Mucosa of descending colon (tissue), 1 donor: ENCODE data around the gene PRDM9.

- PRO-cap = no peak
Observed at GRCh38 chr5:14448533-14449109, 133.0 kb upstream of the OTULINL start.

- PRO-cap = no peak
Observed at GRCh38 chr5:14503876-14504699, 77.5 kb upstream of the OTULINL start.

DNA sequence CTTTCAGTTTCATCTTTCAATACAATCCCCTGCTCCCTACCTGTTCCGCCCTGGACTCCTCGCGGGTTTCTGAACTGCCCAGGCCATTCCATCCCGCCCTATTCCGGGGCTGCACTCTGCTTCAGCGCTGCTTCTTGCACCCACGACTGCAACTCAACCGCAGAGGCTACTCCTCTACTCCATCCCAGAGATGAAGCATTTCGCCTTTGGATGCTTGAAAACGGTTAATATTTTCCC is 761 bp upstream of the OTULIN start:
- PRO-cap = no peak

DNA sequence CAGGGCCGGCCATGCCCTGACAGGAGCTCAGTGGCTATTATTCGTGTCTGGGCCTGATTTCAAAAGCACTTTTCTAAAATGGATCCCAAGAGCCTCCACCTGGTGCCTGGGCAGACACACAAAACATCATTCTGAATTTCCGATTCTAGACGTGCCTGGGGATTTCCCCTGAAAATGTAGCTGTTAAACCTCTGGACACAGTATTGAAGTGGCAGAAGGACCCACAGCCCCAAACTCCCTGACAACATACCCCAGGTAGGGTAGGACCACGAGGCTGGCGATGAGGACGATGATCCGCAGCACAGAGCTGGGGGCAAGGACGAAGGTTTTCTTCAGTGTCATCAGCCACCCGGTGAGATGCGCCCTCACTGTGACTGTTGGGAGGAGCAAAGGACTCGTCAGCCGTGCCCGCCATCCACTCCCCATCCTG is 48.8 kb downstream of the OTULIN start:
- PRO-cap = no peak

- PRO-cap = no peak
Observed at GRCh38 chr5:14722000-14722589, 57.6 kb downstream of the OTULIN start.

- PRO-cap = unidirectional peak, minus-strand start at chr5:14895358
Observed at GRCh38 chr5:14895203-14895468, 23.6 kb upstream of the ANKH start.

- PRO-cap = no peak
Observed at GRCh38 chr5:14900731-14901171, 29.2 kb upstream of the ANKH start.

GRCh38 chr5:15265821-15266174 is 234.2 kb upstream of the FBXL7 start:
- PRO-cap = no peak

DNA sequence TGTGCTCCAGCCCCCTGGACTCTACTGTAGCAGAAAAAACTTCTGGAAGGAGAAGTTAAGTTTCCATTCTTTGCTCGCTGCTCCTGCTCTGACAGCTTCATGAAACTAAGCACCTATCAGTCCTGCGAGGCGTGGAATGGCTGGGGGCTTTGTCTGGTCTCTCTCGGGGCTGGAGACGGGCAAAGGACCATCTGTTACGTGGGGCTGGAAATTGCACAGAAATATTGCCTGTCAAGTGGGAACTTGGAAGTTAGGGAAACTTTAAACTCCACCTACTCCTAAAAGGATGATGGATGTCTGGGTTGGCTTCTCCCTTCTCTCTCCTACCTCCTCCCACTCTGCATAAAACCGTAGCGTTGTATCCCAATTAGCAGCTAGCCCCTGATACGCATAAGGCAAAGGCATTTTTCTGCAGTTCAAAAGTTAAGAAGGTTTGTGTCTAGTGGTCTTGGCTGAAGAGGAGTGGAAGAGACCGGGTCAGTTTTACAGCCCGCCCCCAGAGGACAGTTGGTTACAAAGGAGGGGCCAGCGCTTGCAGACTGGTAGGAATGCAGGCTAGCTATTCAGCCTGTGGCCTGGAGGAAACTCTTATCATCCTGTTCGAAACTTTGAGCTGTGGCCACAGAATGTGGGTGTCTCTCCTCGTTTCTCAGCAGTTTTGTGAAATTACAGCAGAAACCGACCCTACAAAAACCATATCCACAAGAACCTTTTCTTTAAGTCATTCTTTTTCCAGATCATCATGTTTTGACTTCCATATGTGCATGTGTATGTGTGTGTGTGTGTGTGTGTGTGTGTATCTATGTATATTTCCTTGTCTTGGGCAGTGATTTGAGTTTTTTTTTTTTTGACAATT is 1.3 kb downstream of the FBXL7 start:
- PRO-cap = no peak

GRCh38 chr5:16128968-16129411 is 50.6 kb downstream of the MARCHF11 start:
- PRO-cap = no peak

GRCh38 chr5:16900960-16901815 is 34.9 kb downstream of the MYO10 start:
- PRO-cap = no peak

GRCh38 chr5:17062548-17063573 is 126.8 kb upstream of the MYO10 start:
- PRO-cap = no peak

- PRO-cap = no peak
Observed at GRCh38 chr5:17151751-17152084, 65.7 kb upstream of the BASP1 start.

DNA sequence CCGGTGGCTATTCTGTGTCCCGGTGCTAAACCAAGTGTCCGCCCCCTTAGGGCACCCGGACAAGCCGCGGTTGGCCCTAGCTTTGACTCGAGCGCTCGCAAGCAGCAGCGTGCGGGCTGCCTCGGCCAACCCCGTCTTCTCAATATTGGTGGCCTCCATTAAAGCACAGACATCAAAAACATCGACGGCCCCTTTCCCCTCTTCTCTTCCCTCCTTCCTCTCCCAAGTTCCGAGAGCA is 1.1 kb upstream of the BASP1 start:
- PRO-cap = no peak

DNA sequence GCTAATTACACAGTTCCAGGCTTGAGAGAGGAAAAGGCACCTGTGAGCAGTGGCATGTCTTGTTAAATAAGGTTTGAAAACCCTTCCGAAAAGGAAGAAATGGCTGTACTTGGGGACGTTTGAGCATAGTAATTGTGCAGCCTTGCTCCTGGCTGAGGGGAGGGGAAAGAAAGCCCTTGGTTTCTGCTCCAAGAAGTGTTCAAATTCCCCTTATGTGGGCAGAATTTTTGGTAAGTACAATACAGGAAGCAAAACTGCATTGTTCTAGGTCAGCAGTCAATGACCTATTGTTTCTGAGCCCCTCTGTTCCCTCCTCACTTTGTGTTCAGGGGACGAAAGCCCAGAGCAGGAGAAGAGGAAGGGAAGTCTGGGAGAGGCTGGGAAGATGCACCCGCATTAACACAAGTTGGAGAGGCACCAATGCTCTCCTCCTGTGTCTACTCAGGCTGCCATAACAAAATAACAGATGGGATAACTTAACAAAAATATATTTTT is 11.9 kb downstream of the BASP1 start:
- PRO-cap = no peak

DNA sequence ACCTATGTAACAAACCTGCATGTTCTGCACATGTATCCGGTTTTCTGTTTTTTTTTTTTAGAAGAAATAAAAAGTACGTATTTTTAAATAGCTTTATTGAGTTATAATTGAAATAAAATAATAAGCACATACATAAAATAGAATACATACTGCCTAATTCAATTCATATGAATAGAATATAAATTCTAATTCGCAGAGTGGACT is 469.7 kb upstream of the H3Y1 start:
- PRO-cap = no peak

DNA sequence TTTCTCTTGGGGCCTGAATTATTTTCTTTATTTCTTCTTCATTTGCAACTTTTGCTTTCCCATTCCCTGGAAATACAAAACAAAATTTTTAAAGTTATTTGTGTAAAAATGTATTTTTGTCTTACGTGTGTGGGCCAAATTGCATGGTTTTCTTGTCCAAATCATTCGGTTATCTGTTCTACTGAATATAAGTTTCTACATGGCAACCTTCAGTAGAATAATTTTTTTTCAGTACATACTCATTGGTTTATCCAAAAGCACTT is 672.6 kb upstream of the H3Y1 start:
- PRO-cap = no peak

DNA sequence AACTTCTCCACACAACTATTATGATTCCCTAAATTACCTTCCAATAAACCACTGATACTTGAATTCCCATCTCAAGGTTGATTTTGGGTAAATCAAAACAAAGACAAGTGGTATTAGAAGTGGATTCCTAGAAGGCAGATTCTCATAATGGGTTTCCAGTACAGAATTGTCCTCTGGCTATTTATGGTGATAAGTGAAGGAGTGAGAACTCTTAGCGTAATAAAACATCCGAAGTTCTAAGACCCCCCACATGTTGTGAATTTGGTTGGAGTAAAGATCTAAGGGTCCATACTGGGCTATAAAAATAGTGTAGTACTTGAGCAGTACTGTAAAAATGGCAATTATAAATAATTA is 627.5 kb upstream of the CDH18 start:
- PRO-cap = no peak

GRCh38 chr5:23450205-23450597 is 57.2 kb upstream of the PRDM9 start:
- PRO-cap = no peak

- PRO-cap = no peak
Observed at GRCh38 chr5:23506866-23507805, at the start of gene PRDM9. Gene PRDM9 (plus strand): TSS chr5:23507609.